Foreskin keratinocyte (primary cell): ENCODE measurements around the gene CTSS.

DNA sequence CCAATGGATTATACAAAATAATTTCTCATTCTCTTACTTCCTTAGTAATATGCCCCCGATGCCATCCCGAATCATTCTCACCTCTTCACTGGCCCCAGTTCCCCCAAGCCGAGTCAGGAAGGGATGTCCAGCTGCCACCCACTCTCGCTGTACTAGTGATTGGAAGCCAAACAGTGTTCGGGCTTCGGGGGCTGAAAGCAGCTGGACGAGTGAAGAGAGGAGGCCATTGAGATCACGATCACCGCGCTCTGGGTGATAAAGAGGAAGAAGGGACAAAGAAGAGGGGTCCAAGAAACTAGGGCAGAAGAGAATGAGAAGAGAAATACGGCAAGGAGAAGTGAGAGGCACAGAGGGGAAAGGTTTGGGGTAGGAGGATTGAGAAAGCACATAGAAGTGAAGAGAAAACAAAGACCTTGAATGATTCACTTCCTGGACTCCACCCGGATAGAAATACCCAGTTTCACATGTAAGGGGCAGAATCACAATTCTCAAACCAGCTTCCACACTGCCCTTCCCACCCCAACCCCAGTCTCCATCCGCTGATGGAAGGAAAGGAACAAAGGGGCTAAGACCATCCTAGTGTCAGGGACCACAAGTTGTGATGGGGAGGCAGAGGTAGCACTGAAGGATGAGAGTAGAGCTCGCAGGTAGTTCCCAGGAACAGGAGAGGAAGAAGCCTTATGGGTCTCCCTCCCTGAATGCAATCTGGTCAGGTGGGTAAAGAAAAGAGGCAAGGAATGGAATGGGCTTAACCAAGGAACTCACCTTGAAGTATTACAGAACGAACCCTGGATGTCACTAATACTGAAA is 3.8 kb upstream of the SF3B4 start:
- RAMPAGE, total RNA: no peak

DNA sequence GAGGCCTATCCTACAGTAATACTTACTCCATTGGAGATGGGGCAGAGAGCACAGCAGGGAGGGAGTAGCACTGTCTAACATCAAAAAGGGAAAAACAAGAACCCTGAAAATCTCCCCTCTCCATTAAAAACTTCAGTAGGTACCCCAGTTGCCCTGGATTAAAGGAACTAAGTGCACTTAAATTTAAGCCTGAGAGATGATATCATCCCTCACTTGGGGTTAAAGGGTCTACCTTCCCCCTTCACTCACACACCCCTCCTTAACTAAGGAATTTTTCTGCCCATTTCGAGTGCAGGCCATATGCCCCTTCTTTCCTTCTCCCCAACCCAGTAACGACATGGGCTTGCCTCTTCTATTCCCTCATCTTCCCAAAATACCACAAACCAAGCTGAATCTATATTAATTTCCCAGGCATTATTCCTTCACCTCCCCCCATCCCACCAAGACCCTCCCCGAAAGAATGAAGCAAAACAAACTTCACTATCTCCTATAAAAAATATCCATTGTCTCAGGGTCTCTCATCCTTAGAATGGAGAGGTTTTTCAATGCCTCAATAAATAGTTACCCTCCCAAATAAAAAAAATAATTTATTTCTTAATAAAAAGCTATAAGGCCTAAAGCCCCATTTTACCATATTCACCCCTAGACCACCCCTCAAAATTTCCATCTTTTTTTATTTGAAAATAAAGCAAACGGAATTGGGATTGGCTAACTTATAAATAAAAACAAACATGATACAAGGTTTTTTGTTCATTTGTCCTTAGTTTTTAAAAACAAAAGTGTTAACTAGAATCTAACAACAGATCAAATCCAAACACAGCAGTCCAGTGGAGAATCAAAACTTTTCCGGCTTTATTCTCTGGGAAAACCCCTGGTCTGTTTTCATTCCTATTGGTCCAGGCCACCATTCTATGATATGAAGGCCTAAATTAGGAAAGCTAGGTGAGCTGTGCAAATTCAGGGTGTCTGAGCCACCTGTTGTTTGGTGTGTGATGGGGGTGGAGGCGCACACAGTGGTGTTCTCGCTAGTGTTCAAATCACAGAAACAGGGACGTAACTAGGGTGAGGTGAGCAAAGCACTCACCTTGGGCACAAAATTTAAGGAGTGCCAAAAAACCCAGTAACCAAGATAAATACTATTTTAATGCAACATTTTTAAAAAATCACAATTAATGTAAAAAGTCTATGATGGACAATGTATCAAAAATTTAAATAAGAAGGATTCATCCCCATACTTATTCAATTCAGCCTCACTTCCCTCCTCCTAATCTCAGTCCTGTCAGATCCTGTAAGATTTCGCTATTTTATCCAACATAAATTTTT is 4.2 kb upstream of the MTMR11 start:
- RAMPAGE, total RNA: no peak

GRCh38 chr1:149967244-149967634 is 30.6 kb upstream of the MTMR11 start:
- RAMPAGE, total RNA: no peak

GRCh38 chr1:150017309-150017817 is 6.8 kb upstream of the OTUD7B start:
- RAMPAGE, total RNA: no peak

DNA sequence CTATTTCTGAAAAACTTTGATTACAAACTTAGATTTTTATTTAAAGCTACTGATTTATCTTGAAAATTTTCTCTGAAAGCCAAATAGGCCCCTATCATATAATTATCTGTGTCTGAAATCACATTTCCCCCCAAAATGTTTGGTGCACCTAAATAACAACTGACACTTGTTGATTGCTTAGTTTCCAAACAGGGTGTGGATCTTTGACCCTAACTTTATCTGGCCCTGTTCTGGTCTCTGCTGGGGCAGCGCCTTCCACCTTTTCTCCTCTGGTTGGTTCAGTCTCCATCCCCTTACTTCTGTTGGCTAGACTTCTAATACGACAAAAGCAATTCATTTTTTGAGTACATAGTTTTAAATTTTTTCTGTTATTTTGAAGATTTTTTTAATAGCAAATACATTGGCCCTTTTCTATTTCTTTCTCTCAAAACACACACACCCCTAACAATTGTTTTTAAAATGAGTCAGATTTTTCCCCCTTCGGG is 10.2 kb upstream of the OTUD7B start:
- RAMPAGE, total RNA: no peak

DNA sequence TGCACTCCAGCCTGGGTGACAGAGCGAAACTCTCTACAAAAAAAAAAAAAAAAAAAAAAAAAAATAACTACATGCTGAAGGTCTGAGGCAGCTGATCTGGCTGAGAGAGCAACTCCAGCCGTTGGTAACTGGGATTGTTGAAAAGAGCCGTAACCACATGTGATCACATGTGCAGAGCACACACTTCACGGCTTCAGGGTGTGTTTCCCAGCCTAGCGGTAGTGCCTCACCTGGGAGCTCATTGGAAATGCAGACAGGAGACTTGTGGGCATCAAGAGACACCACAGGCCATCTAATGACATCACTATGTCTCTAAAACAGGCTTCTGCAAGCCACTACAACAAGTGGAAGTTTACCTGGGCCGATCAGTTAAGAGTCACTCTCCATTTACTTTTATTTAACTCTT is 11.8 kb upstream of the OTUD7B start:
- RAMPAGE, total RNA: no peak

DNA sequence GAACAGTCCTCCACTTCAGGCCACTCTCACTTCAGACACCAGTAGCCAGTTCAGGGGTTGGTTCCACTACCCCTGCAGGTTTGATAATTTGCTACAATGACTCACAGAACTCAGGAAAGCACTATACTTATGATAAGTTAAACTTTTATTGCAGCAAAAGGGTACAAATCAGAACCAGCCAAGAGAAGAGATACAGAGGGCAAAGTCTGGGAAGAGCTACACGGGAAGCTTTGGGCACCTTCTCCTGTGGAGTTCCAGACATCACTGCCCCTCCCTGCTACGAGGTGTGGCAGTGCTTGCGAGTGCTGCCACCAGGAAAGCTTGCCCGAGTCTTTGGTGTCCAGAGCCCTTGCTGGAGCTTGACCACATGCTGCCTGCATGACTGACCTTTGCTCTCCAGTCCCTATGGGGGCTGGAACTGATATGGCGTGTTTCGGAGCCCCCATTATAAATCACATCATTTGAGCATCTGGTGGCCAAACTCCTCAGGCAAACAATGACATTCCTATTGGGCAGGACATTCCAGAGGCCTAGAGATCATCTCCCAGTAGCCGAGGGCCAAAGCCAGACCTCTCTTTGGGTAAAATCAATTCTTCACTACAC is 23.4 kb downstream of the PLEKHO1 start:
- RAMPAGE, total RNA: no peak

GRCh38 chr1:150234017-150234309 is 1.9 kb downstream of the ANP32E start:
- RAMPAGE, total RNA: no peak

GRCh38 chr1:150259171-150259631 is 1.6 kb downstream of the CA14 start:
- RAMPAGE, total RNA: no peak

GRCh38 chr1:150281565-150282433 is 555 bp upstream of the CIART start:
- RAMPAGE, total RNA: no peak

DNA sequence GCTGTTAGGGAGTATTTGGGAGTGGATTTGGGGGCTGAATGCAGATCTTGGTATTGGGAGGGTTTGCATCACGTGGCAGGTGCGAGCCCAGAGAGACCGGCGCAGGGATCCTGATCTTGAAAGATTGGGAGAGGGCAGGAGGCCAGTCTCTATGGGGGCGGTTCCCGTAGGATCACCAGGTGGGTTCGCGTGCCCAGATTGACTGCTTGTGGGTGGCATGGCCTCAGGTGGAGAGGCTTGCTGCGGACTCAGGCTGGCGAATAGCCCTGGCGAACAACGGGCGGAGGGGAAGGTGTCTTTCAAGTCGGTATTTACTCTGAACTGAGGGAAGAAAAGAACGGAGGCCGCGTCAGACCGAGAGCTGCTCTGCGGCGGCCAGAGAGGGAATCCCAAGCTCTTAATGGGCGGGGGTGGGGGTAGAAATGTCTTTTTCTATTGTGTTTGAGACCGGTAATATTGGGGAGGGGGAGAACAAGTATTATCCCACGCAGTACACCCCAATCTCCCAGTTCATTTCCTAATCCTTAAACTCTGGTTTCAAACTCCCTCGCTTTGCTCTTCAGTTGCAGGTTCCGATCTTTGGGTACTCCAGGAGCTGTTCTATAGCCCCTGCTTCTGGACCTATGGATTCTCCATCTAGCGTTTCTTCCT is 416 bp downstream of the CIART start:
- RAMPAGE, total RNA: no peak

- RAMPAGE, total RNA: no peak
Observed at GRCh38 chr1:150444226-150444572, 43.0 kb upstream of the TARS2 start.

DNA sequence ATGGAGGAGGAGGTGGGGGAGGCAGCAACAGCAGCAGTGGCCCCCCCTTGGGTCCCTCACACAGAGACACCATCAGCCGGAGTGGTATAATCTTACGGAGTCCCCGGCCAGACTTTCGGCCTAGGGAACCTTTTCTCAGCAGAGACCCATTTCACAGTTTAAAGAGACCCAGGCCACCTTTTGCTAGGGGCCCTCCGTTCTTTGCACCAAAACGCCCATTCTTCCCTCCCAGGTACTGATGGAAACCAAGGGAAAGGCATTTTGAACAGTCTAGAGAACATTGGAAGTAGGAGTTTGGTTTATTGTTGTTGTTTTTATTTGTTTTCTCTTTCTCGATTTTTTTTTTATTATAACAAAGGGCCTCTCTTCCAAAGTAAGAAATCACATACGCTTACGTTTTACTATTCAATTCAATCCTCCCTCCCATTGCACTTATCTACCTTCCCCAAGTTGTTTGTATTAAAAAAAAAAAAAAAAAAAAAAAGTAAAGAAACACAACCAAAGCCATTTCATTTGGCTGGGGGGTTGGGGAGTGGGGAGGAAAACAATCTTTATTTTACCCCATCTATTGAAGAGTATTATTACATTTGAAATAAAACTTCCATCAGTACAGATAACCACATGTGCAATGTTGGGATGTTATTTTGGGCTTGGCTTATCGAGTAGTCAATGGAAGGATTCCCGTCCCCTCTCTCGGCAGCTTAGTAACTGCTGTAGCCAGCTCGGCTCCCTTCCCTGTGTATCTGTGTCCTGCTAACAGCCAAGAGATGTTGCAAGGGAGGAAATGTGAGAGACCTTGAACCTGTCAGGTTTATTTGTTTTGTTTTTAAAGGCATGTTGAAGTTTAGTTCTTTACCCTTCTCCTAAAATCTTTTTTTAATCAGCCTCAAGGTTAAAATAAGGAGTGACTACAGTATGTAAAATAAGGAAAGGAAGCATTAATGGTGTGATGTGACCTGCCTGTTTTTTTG is 13.8 kb upstream of the TARS2 start:
- RAMPAGE, total RNA: no peak

DNA sequence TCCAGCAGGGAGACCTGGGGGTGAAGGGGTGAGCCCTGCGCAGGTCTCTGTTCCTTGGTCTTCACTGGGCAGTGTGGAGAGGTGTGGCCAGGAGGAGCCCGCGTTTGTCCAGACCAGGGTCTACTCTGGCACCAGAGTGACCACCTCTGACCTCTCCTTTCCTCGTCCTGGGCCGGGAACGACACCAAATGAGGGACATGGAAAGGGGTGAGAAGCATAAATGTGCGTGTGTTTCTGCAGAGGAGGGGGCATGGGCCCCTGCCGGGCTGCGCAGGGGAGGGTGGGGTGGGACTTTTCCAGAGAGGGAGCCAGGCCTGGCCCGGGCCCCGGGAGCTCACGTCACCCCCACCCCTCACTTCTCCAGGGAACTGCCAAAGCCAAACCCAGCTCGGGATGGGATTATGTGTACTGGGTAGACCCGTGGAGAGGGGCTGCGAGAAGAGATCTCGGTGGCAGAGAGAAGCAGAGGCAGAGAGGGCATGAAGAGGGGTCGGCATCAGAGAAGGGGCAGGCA is 919 bp downstream of the ADAMTSL4 start:
- RAMPAGE, total RNA: no peak

- RAMPAGE, total RNA: no peak
Observed at GRCh38 chr1:150551624-150552999, 2.9 kb downstream of the ADAMTSL4 start.

DNA sequence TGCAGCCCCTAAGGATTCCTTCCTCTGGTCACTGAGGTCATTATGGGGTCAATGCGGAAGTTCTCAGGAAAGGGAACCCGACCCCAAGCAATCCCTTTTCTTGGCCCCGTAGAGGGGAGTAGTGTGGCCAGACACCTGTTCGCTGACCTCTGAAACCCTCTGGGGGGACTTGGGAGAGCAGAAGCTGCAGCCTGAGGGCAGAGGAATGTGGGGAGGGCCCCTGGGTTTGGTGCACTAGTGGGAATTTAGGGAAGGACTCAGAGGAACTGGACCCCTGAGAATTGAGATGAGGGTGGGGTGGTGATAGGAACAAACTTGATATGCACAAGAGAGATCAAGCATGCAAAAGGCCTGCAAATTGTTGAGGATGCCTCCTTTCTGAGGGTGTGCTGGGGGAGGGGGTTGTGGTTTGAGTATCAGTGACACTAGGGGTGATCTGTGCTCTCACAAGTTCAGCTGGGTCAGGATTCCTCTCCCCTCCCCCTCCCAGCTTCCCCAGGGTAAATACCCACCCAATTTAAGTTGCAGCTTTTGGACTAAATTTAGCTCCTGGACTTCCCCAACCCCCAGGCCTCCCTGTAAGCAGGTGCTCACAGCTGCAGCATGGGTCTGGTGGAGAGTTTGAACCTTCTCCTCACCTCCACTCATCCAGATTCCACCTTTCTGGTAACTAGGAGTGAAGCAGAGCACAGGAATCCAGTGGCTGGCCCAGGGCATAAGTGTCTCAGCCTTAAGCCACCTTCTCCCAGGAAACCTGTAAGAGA is 13.4 kb downstream of the ADAMTSL4 start:
- RAMPAGE, total RNA: no peak

GRCh38 chr1:150696578-150696859 is 435 bp downstream of the GOLPH3L start:
- RAMPAGE, total RNA: no peak

- RAMPAGE, total RNA: no peak
Observed at GRCh38 chr1:150765222-150766124, at the start of gene CTSS. Gene CTSS, minus strand, starts transcription at chr1:150765778.

- RAMPAGE, total RNA: no peak
Observed at GRCh38 chr1:150965035-150965769, 9.4 kb downstream of the CERS2 start.

GRCh38 chr1:150965770-150966927 is 8.5 kb downstream of the CERS2 start:
- RAMPAGE, total RNA: no peak